PC-3 (cell line): ENCODE measurements around a stretch of chr2.

GRCh38 chr2:234101958-234102480, 51.5 kb downstream of the SPP2 start:
- RAMPAGE, long total RNA, result no peak

DNA sequence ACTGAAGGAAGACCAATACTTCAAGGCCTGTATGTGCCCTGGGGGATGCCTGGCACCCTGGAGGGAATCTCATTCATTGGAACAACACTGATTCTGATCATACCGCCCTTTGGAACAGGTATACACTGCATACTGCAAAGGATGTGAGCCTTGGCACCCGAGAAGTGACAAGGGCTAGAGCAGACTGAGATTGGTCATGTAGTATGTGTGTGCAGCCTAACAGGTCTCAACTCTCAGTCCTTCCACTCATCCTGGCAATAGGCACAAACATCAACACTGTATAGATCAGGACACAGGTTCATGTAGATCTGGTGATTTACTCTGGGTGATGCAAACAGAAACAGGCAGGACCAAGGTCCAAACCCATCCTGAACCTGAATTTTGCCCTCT, 151.3 kb downstream of the SPP2 start:
- RAMPAGE, long total RNA, result no peak

DNA sequence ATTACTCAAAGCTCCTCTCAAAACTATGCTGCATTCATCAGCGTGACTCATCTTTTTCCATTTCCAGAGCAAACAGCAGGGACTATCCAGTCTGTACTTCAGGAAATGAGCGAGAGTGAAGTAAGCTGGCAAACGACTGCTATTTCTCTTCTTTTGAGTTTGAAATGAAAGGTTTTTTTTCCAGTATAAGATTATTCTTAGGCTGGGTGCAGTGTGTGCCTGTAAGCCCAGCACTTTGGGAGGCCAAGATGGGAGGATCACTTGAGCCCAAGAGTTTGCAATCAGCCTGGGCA, 152.9 kb downstream of the SPP2 start:
- RAMPAGE, long total RNA, result no peak

DNA sequence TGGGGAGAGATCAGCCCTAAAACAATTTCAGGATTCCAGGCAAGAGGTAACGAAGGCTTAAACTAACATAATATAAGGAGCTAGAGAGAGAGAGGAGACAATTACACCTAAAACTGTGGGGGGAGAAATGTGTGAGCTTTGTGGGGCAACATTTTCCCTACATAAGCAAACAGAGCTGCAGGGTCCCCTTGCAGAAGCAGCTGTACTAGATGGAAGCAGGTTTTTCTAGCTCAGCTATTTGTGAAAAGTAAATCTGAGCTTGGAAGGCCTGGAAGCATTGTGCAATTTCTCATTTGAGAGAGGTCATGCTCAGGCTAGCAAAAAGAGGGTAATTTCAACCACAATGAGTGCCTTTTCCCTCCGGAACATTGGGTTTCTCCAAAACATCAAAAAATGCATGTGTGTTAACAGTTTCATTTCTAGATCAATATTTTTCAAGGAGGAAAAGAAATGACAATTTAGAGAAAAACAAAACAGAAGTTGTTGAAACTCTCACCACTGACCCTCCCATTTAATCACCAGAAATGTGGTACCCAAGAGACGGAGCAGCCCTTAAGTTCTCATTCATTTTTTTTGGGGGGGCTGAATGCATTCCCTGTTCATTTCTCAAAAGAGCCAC, 129.9 kb downstream of the ARL4C start:
- RAMPAGE, long total RNA, result no peak

DNA sequence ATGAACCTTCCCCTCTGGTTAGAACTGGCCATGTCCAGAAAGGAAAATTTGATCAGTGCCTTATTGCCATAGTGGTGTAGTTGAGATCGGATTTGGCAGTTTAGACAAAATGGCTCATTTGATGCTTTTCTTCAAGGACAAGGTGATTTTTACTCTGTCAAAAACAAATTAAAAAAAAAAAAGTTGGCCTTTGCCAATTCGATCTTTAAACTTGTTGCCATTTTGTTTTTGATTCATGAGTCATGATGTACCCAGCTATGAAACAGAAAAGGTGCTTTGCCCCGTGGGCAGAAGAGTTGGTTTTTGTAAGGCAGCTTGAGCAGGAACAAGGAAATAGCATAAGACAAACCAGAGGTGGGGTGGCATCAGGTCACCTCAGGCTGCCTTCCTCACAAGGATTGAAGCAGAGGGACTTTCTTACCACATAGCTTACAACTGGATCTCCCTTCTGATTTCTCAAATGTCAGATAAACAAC, 123.9 kb downstream of the ARL4C start:
- RAMPAGE, long total RNA, result no peak

- RAMPAGE, long total RNA, result no peak
Measured at GRCh38 chr2:234377565-234378677, 119.0 kb downstream of the ARL4C start.

DNA sequence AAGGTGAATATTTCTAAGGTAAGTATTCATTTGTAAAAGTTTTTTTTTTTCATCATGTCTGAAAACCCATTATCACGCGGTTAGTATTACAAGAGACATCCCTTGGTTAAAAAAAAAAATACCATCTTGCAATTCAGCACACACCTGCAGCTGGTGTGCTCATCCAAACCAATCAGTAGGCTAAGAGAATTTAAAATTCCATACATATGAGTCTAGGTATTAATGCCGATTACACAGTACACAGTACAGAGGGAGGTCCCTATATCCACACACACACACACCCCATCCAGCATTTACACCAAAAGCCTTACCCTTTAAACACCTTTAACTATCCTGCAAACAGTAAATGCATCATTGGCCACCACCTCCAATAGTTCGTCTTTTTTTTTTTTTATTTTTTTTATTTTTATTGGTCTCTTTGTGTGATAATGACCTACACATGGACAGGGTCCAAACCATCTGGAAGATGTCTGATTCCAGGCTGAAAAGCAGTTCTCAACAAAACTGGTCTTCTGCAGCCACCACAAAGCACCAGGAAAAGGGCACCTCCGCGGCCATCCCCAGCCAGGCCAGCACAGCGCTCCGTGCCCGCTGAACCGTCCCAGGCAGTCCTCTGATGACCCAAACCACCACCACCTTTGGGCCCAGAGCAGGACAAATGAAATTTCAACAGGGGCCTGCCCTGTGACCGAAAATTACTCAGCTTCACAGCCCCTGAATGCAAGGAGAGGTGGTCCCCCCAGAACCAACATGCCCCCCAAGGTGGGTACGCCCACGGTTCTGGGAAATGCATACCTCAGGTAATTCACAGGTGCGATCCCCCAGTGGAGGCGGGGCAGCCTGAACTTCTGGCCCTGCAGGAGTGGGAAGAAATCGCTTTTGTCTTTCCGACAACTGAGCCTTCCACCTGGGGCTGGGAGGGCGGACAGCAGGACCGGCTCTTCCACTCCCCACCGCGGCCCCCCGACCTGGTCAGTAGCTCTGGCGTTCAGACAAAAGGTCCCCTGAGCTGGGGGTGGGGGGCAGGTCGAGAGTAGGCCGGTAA, 1.8 kb downstream of the ARL4C start:
- RAMPAGE, long total RNA, result no peak

DNA sequence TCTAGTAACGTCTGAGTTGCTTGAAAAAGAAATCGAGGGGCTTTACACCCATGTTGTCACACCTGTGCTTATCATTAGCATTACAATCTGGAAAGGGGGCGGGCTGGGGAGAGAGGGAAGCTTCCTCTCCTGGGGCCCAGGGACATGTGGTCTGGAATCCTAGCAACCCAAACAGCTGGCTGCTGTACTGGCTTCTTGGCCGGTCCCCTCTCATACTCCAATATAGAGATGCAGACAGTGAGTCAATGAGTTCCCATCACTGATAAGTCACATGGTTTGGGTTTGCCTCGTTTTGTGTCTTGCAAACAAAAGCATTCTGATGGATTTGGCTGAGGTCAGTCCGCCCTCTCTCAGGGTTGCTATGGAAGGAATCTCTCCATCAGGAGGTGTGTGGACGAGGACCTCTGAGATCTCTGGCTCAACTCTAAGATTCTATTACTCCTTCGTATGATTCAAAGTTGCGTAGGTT, 52.2 kb upstream of the ARL4C start:
- RAMPAGE, long total RNA, result no peak

GRCh38 chr2:234676174-234676467, 179.2 kb upstream of the ARL4C start:
- RAMPAGE, long total RNA, result no peak

- RAMPAGE, long total RNA, result no peak
Measured at GRCh38 chr2:234769734-234770423, 181.9 kb upstream of the SH3BP4 start.

GRCh38 chr2:234843404-234843896, 108.4 kb upstream of the SH3BP4 start:
- RAMPAGE, long total RNA, result no peak

- RAMPAGE, long total RNA, result no peak
Measured at GRCh38 chr2:234847091-234847546, 104.7 kb upstream of the SH3BP4 start.

- RAMPAGE, long total RNA, result no peak
Measured at GRCh38 chr2:234969549-234970128, 17.8 kb downstream of the SH3BP4 start.

DNA sequence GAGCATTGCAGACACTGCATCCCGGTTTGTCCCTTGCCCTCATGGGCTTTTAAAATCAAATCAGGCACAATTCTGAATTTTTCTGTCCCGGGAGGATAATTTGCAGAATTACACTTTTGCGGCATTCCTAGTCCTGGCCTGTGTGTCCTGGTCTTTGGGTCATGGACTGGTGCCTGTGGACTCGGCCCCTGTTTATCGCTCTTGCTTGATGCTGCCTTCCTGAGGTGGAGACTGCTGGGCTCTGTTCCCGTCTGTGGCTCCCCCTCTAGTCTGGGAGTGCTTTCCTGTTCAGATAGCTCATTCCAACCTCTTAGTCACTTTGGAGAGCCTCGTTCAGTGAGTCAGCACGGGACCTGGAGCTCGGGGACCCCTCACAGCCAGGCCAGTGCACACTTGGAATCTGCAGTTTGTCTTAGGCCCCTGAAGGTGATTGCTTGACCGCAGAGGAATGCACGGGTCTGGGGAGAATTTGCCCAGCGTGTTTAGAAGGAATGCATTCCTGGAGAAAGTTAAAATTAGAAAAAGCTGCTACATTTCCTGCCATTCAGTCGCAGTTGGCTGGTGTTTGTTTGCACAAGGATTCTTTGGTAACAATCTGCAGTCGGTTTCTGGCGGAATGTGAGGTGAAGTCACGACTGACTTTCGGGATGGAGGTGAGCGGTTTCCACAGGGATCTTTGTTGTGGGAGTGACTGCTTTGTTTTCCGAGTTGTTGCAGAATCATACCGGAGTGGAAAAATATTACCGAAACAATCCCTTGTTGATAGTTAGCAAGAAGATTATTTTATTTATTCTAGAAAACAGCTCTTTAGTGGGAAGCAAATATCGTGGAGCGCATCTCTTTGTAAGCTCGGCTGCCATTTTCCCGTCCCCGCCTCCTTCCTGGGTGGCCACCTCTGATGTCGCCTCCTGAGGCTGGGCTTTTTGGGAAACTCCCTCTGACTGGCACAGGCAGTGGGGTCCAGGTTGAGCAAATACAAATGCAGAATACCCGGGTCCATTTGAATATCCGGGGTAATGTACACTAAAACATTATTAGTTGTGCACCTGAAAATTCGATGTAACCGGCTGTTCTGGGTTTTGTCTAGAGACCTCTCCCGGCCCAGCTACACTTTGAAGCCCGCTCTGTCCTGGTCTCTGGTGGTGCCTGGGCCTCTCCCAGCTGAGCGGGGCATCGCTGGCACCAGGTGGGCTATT, 29.7 kb downstream of the SH3BP4 start:
- RAMPAGE, long total RNA, result no peak

DNA sequence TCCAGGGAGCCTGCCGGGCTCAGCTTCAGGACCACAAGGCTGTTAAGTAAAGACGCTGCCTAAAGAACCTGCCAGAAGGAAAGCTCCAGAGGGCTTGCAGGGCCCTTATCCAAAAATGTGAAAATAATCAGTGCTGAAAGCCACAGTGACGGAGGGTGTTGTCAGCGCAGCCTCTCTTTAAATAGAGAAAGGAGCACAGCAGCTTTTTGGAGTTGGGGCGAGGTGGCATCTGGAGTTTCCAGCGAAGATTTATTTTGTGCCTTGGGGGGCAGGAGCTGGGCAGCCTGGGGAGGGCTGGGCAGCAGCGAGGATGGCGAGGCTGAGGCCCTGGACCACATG, 40.1 kb downstream of the SH3BP4 start:
- RAMPAGE, long total RNA, result no peak

- RAMPAGE, long total RNA, result no peak
Measured at GRCh38 chr2:235449308-235449710, 44.5 kb upstream of the AGAP1 start.

DNA sequence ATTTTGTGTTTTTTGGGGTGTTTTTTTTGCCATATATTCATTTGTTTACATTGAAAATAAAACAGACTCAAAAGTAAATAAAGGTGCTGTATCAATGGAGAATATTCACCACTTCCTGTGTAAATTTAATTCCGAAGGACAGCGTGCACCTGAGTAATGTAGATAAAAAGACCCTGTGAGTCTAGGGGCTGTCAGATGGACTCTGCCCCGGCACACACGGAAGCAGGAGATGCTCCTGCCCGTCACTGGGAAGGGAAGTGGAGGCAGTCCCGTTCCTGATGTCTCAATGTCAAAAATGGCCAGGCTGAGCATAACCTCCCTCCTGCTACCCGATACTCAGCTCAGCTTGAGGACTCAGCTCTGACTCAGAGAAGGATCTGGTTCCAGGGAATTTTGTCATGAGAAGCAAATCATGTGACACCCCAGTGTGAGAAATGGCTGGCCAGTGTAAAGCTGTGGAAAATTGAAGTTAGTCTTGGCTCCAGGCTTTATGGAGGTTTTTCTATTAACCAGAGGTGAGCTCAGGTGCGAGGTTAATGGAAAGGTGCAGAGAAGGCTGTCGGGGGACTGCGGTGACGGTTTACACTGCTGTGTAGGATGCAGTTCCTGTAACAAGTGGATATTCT, 24.9 kb upstream of the AGAP1 start:
- RAMPAGE, long total RNA, result no peak

- RAMPAGE, long total RNA, result no peak
Measured at GRCh38 chr2:235495015-235495138, 1.0 kb downstream of the AGAP1 start.

DNA sequence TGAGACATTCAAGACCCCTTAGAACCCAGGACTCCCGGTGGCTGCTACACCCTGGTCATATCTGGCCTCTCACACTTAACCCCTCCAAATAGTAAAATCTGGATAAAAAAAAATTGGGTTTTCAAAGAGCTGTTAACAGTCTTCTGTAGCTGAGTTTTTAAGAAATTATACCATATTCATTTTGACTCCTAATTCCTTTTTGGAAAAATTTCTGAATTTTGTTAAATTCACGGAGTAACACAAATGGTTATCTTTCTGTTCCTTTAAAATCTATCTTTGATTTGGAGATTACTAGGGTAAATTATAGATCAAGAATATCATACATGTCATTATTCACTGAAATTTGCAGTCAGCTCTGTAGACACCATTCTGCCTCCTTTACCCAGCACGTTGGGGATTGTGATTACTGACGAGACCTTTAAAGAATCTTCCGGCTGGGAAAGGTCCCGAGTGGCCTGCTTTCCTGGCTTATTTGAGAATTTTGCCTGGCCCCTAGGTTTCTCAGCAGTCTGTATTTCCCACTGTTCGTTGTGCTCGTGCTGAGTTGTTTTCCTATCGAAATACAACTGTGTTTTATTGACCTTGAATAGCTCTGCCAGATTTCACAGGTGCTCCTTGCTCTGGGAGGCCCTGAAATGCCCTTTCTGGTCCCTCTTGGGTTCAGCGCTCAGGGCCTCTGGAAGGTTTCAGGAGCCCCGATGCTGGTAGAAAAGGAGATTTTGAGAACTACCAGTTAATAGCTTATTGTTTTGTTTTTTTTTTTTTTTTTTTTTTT, 94.8 kb downstream of the AGAP1 start:
- RAMPAGE, long total RNA, result no peak

DNA sequence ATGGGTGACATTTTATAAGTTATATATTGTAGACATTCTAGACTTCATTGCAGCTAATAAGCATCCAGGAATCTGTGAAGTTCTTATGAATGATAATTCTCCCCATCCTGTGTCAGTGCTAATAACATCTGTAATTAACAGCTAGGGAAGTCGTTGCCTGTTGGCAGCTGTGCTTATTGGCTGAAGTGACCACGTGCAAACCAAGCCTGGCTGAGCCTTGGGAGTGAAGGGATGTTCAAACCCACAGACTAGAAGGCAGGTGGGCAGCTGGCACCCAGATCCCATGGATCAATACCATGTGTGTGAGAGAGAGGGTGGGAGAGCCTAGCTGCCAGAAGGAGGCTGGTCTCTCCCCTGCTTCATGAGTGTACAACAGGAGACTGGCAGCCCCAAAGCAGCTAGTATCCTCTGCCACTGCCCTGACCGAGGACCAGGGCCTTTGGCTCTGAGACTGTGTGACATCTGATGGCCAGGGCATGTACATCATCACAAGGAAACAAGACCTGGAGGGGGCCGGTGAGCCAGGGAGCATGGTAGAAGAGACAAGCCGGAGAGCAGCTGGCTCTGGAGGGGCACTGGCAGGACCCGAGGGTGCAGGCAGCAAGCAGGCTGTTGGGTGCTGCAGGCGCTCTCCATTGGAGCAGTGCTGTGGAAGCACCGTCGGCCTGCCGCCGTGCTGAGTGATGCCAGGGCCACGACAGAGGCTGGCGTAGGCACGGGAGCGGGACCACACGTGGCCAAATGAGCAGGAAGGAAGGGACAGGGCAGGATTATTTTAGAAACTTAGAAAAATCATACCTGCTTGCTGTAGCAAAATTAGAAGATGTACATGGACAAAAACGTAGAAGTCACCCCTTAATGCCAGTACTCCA, 335.4 kb downstream of the GBX2 start:
- RAMPAGE, long total RNA, result no peak